Cardiac fibroblast (primary cell): Measurements from ENCODE around the genes HLA-DMB, ZBTB22 and SYNGAP1.

- RRBS: no CpG with 5 or more reads among the region's 10 CpGs
Observed at GRCh38 chr6:32940660-32941454, at the start of gene HLA-DMB. Gene HLA-DMB (minus strand): TSS chr6:32941028.

DNA sequence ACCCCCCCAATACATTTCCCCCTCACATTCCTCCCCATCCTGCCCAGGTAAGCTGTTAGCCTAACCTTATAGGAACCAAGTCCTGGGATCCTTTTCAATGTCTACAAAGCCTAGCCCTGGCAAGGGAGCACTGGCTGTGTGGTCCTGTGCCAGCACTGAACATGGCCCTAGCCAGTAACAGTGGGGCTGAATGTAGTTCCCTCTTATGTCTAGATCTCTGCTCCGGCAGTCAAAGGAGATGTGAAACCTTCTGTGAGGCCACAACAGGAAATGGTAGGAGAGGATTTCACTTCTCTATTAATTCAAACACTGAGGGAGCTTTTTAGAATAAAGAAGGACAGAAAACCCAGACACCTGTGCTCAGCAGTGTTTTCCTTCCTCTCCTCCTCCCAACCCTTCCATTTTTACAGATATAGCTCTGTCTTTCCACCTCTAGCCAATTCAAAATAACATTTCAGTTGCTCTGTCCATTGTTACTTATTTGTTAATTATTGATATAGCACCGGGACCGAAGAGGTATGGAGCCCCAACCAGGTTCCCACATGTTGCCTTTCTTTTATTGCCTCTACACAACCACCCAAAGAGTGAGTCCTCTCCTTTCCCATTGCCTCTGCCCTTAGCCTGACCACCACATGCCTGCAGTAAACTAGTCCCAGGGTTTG, 3.6 kb upstream of the HLA-DMB start:
- RRBS: no CpG with 5 or more reads among the region's 3 CpGs

DNA sequence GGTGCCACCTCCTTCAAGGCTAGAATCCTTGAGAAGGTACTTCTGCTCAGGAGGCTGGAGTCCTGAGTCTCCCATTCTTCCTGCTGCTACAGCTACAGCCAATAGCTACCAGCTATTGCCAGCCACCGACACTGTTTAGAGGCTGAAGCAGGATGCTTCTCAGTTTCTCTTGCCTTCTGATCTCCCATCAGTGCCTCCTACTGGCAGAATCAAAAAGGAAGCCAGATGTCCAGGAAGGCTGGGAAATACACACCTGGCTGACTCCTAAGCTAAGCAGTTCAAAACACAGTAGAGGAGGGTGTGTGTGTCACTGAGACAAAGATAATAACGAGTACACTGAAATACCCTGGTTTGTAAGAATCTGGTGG, 2.1 kb upstream of the HLA-DMA start:
- RRBS: no CpG with 5 or more reads among the region's 2 CpGs

DNA sequence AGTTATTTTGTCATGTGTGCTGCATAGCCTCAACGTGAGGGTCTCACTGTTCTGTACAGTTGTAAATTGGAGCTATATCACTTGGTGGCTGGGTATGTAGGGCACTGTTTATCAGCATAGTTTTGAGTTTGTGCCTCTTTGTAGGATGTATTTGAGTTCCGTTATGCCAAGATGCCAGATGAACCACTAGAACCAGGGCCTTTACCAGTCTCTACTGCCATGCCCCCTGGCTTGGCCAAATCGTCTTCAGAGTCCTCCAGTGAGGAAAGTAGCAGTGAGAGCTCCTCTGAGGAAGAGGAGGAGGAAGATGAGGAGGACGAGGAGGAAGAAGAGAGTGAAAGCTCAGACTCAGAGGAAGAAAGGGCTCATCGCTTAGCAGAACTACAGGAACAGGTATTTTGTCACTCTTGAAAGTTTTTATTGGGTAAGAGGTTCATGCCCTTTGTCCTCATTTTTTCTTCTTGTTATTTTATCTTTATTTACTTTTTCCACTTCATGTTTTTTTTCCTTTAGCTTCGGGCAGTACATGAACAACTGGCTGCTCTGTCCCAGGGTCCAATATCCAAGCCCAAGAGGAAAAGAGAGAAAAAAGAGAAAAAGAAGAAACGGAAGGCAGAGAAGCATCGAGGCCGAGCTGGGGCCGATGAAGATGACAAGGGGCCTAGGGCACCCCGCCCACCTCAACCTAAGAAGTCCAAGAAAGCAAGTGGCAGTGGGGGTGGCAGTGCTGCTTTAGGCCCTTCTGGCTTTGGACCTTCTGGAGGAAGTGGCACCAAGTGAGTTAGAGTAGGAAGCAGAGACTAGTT, 9.4 kb downstream of the BRD2 start:
- RRBS: no CpG with 5 or more reads among the region's 11 CpGs

- RRBS: no CpG with 5 or more reads among the region's 5 CpGs
Observed at GRCh38 chr6:33113861-33114142, 38.0 kb downstream of the HLA-DPB1 start.

GRCh38 chr6:33160602-33161303, 31.5 kb downstream of the COL11A2 start:
- RRBS: no CpG with 5 or more reads among the region's 11 CpGs

GRCh38 chr6:33199795-33200579, 478 bp downstream of the RXRB start:
- RRBS: 3% methylated on average over 24 of the region's 57 CpGs

DNA sequence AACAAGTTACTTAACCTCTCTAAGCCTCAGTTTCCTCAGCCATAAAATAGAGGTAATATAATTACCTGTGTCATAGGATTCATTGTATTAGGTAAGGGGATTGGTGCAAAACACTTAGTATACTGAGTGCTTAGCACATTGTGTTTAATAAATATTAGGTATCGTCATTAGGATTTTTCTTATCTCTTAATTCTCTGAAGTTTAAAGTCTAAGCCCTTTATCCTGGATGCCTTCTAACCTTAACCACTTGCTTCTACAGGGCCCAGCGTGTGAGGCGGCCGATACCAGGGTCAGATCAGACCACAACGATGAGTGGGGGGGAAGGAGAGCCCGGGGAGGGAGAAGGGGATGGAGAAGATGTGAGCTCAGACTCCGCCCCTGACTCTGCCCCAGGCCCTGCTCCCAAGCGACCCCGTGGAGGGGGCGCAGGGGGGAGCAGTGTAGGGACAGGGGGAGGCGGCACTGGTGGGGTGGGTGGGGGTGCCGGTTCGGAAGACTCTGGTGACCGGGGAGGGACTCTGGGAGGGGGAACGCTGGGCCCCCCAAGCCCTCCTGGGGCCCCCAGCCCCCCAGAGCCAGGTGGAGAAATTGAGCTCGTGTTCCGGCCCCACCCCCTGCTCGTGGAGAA, 2.7 kb downstream of the RING1 start:
- RRBS: no CpG with 5 or more reads among the region's 18 CpGs

- RRBS: 3% methylated on average over 7 of the region's 43 CpGs
Observed at GRCh38 chr6:33212924-33213840, 4.9 kb downstream of the RING1 start.

- RRBS: 12% methylated on average over 3 of the region's 18 CpGs
Observed at GRCh38 chr6:33213841-33214620, 5.7 kb downstream of the RING1 start.

GRCh38 chr6:33248864-33249683, 22.6 kb downstream of the VPS52 start:
- RRBS: under 1% methylated on average over 13 of the region's 59 CpGs

DNA sequence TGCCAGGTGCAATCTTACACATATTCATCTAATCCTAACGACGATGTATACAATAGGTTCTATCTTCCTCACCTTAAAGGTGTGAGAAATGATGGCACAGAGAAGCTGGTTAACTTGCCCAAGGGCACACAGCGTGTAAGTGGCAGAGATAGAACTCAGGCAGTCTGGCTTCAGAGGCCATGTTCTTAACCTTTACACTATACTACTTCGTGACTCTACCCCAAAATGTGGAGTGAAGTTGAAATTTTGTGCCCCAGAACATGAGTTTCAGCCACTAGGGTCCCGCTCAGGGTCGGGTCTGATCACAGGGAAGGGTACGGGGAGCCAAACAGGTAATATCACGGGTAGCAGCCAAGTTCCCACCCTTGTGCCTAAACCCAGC, 543 bp downstream of the VPS52 start:
- RRBS: no CpG with 5 or more reads among the region's 8 CpGs

DNA sequence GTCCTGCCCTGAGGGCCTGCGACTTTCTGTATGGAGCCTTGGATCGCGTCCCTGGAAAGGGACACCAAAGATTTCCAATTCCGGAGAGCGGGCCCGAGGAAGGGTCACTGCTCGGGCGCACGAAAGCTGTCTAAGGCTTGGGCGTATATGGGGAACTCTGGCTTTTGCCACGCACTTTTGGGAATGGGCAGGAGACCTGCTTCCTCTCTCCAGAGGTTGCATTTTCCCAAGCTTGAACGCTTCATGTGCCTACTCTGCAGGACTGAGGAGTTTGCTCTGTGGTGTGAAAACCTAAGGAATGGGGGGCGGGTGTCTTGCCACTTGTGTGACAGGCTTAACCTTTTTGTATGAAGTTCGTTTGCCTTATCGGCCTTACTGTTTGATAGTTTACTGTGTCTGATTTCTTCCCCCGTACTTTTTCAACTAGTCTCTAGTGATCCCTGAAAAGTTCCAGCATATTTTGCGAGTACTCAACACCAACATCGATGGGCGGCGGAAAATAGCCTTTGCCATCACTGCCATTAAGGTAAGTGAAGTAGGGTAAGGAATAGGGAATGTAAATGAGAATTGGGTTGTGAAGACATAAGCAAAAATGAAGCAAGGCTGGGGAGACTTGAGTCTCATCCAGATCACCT, 443 bp downstream of the RPS18 start:
- RRBS: no CpG with 5 or more reads among the region's 20 CpGs

- RRBS: 73% methylated on average over 6 of the region's 11 CpGs
Observed at GRCh38 chr6:33279086-33279598, 2.2 kb downstream of the B3GALT4 start.

DNA sequence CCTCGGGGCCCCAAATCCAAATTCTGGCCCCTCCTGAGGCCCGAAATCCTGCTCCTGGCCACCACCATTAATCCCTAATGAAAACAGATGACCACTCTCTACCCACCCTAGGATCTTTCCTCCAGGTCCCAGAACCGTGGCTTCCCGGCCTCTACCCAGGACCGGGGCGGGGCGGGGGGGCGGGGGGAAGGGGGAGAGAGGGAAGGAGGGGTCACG, 1.0 kb downstream of the RGL2 start:
- RRBS: no CpG with 5 or more reads among the region's 9 CpGs

- RRBS: 0% methylated on average over 7 of the region's 75 CpGs
Observed at GRCh38 chr6:33317302-33318688, at the start of gene ZBTB22. Gene ZBTB22 (minus strand): TSS chr6:33317744.

DNA sequence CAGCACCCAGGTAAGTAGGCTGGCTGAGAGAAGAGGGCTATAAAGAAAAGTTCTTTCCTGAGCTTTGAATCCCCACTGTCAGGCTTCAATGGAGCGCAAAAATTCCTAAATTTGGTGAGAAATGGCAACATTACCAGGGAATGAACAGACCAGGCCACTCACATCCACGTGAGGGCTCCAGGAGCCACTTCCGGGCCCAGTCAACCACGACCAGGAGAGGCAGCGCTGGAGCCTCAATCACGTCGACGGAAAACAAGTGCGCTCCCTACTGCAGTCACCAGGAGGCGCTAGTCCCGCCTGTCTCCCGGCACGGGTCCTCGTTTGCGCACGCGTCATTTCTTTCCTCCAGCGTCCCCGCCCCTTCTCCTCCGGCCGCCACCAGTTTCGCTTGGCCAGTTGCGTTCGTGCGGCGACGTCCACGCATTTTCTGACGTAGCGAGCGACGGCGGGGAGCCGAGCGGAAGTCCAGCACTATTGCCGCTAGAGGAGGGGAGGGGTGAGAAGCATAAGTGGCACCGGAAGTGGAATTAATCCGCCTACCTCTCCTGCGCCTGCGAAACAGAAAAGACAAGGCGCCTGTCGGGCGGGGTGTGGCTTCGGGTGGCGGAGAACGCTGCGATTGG, 382 bp upstream of the KIFC1 start:
- RRBS: 1% methylated on average over 9 of the region's 47 CpGs

- RRBS: no CpG with 5 or more reads among the region's 23 CpGs
Observed at GRCh38 chr6:33419643-33420599, at the start of gene SYNGAP1. Gene SYNGAP1 (plus strand): TSS chr6:33420065.

GRCh38 chr6:33425594-33426436, 6.0 kb downstream of the SYNGAP1 start:
- RRBS: 1% methylated on average over 21 of the region's 40 CpGs

DNA sequence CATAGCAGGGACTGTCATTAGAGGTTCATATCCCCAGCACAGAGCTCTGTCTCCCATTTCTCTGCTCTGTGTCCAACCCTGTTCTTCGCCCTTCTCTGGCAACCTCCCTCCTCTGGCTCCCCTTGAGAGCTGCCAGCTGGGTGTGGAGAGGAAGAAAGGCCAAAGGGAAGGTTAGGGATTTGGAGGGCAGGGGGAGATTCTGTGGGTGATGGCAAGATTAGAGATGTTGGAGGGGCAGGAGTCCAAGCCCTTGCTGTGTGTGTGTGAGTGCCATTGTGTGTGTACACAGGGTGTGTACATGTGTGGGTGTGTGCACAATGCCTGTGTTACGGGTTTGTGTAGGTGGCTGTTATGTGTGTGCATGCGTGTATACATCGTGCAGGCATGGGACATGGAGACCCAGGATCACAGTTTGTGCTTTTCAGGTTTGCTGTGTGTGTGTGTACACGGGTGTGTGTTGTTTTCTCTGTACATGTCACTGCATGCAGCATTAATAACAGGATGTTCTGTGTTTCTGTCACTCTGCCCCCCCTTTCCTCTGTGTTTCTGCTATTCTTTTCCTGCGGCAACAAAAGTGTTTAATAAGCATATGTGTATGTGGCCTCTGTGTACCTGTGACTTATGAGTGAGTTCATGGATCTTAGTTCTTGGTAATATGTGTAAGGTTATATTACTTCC, 9.6 kb downstream of the SYNGAP1 start:
- RRBS: no CpG with 5 or more reads among the region's 6 CpGs